Non-pigmented ciliary epithelial cell (primary cell): ENCODE measurements around the genes CAPZB and HTR6.

GRCh38 chr1:19483232-19483713, 2.1 kb downstream of the CAPZB start:
- RRBS = no CpG with 5 or more reads among the region's 3 CpGs

GRCh38 chr1:19485163-19486203, at the start of gene CAPZB:
CAPZB (minus strand) TSS chr1:19485539.
- RRBS = 2% methylated on average over 39 of the region's 121 CpGs

GRCh38 chr1:19529550-19530158, 44.3 kb upstream of the CAPZB start:
- RRBS = no CpG with 5 or more reads among the region's 9 CpGs

- RRBS = no CpG with 5 or more reads among the region's 7 CpGs
Measured at GRCh38 chr1:19533609-19534032, 48.3 kb upstream of the CAPZB start.

DNA sequence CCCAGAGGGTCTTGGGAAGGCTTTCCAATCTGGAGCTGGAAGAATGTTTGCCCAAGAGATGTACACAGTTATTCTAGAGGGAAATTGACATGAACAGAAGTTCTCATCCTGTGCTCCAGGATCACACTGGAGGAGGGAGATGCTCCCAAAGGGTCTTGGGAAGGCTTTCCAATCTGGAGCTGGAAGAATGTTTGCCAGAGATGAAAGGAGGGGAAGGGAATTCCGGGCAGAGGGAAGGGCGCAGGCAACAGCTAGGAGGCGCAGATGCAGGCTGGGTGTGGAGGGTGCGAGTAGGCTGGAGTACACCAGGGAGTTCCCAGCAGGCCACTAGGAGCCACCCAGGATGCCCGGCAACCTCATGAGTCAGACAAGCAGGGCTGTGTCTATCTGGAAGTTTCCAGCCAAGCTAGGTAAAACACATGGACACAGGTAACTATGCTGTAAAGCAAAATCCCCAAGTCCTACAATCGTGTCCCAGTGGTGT, 1.1 kb upstream of the NBL1 start:
- RRBS = no CpG with 5 or more reads among the region's 6 CpGs

- RRBS = no CpG with 5 or more reads among the region's 9 CpGs
Measured at GRCh38 chr1:19658837-19659307, 5.8 kb upstream of the HTR6 start.

DNA sequence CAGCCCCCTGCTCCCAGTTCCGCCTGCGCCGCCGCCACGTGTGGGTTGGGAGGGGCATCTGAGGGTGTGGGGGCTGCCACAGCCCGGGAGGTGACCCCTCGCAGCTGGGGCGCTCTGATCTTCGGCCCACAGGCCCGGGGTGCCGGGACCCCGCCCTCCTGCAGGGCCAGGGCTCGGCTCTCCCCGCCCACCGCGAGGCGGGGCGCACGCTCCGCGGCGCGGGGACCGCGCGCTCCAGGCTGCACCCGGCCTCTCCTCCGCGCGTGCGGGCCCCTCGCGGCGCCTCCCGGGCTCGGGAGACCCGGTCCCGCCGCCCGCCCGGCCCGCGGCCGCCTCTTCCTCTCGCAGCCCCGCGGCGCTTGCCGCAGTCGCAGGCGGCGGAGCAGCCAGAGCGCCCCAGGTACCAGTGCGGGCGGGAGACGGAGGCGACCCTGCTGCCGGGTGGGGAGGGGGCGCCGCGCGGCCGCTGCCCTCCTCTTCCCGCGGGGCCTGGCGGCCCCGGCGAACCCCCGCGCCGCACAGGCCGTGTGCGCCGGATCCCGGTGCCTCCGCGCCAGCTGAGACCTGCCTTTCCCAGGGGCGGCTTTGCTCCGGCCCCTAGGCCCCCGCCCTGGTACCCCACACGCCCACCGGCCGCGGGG, at the start of gene HTR6:
Gene HTR6 (plus strand): TSS at position 242 of the 641 bp plus-strand sequence.
- RRBS = 2% methylated on average over 42 of the region's 84 CpGs

DNA sequence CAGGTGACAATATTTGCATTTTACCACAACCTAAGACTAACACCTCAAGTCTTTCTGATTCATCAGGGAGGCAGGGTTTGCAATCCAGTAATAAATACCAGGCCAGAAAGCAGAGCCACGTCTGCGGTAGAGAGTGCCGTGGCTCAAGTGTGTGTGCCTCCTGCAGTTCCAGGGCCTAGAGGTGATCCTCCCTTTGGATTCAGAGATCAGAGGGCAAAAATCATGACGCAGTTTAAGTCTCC, 34.9 kb downstream of the TMCO4 start:
- RRBS = no CpG with 5 or more reads among the region's 4 CpGs

GRCh38 chr1:20255365-20256226, 35.1 kb upstream of the VWA5B1 start:
- RRBS = no CpG with 5 or more reads among the region's 11 CpGs

DNA sequence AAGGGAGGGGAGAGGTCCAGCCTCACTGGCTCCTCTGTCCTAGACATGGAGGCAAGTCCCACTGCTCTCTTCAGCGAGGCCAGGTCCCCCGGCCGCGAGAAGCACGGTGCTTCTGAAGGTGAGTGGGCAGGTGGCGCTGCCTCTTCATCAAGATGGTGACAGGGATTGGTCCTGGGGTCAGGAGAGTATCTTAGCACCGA, 59.3 kb downstream of the VWA5B1 start:
- RRBS = no CpG with 5 or more reads among the region's 7 CpGs

DNA sequence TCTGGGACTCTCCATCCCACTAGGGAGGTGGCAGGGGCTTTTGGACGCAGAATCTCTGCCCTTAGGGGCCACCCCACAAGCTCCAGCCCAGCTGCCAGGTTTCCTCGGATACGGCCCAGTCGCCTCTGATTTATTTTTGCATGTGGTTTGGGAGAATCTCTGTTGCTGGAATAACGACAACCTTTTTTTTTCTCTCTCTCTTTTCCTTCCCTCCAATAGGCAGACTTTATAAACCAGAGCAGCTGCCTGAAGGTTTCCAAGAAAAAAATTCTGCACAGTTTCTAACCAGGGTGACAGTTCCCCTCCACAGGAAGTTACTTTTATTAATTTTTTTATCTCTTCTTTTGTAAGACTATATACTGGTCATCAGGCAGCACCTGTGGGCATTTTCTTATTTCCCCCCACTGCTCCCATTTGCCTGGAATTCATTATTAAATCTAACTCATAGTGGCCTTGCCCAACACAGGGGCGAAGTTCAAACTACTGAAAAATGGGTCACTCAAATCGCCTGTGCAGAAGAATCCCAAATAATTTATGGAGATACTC, 8.2 kb downstream of the CAMK2N1 start:
- RRBS = no CpG with 5 or more reads among the region's 7 CpGs

DNA sequence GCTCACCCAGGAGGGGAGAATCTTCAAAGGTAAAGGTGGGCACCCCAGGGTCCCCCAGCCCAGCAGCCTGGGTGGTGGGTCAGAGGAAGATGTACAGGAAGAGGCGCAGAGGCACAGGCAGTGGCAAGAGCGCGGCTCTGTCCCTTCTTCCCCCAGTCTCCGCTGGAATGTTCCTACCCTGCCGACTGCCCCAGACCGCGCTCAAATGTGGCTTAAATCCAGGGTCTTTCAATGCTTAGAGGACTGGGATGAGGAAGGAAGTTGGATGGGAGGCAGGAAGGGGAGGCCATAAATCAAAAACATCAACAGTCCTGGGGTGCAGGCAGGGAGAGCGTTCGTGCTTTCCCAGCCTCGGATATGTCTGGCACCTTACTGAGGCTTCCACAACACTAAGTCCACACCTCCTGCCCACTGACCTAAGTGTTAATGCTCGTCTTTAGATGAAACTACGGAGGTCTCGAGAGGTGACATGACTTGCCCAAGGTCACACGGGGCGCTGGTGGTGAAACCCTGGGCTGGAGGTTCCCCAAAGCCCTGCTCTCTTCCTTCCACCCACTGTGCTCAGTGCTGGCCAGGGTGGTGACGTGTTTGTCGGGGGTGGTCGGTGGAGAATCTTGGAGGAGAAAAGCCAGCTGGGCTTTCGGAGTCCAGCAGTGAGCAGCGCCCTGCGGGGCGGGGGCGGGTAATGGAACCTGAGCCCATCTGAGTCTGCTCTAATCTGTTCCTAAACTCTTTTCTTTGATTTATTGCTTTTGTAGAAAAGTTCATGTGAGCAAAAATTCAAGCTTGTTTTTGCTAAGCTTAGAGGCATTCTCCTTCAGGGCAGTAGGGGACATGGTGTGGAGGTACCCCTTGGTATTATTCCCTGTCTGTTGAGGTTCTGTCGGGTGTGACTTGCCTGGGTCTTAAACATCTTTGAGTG, 619 bp downstream of the CDA start:
- RRBS = no CpG with 5 or more reads among the region's 24 CpGs

GRCh38 chr1:20666096-20666785, 5.1 kb upstream of the DDOST start:
- RRBS = 80% methylated on average over 2 of the region's 21 CpGs

GRCh38 chr1:20875537-20876110, 88.5 kb upstream of the HP1BP3 start:
- RRBS = no CpG with 5 or more reads among the region's 4 CpGs

- RRBS = no CpG with 5 or more reads among the region's 7 CpGs
Measured at GRCh38 chr1:20893457-20893908, 106.4 kb upstream of the HP1BP3 start.

- RRBS = no CpG with 5 or more reads among the region's 5 CpGs
Measured at GRCh38 chr1:21298694-21299456, 8.6 kb upstream of the ECE1 start.

DNA sequence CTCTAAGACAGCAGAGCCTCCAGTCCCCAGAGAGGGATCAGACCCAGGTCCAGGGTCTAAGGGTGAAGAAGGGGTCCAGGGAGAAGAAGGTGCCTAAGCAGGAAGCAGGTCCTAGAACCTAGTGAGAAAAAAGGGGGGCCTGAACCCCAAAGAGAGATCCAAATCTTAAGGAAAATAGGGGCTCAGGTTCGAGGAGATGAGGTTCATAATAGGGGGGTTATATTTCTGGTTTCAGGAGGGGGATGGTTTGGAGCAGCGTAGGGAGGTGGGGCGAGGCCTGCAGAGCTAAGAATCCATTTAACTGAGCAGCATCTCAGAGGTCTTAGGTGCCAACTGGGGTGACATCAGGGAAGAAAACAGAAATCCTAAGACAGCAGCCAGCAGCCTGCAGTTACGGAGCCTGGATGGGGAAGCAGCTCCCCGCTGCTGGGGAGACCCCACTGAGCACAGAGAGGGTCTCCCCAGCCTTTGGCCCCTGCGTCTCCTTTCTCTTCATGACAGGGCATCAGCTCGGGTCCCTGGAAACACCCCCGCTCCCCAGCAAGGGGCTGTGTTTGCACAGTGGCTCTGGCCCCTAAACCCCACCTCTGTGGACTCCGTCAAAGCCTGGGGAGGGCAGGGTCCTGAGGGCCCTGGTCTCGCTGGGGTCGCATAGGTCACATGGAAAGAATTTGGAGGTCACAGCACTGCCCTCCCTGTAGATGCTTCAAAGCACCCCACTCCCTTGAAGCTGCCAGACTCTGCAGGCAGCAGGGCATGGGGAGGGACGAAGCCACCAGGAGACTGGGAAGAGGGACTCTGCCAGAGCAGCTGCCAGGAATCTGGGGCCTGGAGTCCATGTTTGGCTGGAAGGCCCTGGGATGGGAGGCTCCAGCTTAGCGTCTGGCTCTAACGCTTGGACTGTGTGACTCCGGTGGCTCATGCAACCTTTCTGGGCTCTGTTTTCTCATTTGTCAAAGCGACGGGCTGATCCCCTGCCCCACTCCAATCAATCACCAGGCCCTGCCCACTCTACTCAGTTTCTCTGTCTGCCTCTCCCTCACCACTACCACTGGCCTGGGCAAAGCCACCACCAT, 36.5 kb upstream of the ECE1 start:
- RRBS = no CpG with 5 or more reads among the region's 17 CpGs

GRCh38 chr1:21339073-21340149, 49.1 kb upstream of the ECE1 start:
- RRBS = no CpG with 5 or more reads among the region's 13 CpGs

DNA sequence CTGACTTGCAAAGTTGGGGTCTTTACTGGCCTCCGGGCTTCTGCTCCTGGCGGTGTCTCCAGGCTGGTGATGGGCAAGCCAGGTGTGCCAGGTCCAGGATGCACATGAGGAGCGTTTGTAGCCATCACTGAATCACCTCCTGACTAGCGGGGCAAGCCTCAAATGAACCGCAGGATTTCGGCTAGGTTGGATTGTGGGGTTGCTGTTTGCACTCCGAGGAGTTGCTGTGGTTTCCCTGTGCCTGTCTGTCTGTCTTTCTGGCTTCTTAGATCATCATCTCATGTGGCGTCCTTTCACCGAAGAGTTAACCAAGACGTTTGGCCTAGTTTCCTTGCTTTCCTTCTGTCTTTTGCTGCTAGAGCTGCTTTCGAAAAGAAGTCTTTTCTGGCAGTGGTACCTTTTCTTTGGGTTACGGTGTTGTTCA, 810 bp downstream of the NBPF3 start:
- RRBS = no CpG with 5 or more reads among the region's 12 CpGs

GRCh38 chr1:21516954-21517694, 7.9 kb downstream of the ALPL start:
- RRBS = no CpG with 5 or more reads among the region's 6 CpGs